Spinal cord (tissue), 3 donors: ENCODE measurements around the genes DENND11 and TMEM139.

- PRO-cap = no peak
- RAMPAGE, long total RNA = no peak
These were observed 2.7 kb upstream of the TMEM178B start for GRCh38 chr7:141071018-141071736.

GRCh38 chr7:141460703-141461381 is 90.4 kb upstream of the AGK start:
- PRO-cap = no peak
- RAMPAGE, long total RNA = no peak

DNA sequence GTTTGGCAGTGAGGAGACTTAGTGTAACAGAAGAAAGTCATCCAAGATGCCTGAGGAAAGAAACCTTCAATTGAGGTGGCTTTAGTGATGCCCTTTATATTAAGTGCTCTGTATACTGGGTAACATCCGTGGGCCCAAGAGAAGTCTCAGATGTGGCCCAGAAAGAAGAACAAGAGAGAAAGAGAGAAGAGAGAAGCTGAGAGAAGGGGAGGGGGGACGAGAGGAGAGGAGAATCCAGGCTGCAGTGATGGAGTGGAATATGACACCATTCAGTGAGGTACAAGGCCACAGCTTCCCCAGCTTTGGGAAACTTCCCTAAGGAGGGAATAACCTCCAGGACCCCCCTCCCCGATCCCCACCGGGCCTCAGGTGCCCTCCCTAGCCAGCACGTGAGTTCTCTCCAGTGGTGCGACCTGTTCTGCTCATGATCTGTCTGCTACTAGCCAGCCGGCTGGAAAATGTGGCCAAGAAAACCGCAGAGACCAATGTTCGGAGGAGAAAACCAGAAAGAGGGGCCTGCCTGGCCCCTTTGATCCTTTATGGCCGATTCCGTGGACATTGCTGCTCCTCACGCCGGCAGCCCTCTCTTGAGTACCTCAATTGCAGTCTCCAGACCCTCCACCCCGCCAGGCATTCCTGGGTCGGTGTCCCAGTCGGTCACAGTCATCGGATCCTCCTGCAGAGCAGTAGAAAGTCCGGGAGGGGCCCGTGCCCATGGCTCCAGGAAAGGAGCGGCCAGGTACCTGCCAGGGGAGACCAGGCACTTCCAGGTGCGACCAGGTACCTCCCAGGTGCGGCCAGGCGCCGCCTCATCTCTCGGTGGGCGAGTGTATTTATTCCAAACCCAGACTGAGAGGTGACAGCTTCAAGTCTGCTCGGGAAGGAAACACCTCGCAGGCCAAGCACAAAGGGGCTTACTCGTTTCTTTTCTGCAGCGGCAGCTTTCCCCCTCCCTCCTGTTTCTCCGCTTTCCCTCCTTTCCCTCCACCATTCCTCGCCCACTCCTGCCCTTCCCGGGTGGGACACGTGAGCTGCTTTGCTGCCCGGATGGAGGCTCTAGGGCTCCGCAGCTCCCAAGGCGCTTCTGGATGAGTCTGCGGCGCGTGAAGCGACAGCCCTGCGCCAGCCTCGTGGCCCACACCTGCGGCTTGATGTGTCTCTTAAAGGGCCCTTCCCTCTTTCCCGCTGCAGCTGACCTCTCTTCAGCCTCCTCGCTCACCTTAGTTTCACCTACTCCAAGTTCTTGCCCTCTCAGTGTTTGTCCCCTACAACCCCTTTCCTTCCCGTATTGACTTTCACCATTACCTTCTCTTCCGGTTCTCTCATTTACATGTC is 39.6 kb upstream of the AGK start:
- PRO-cap = no peak
- RAMPAGE, long total RNA = no peak

DNA sequence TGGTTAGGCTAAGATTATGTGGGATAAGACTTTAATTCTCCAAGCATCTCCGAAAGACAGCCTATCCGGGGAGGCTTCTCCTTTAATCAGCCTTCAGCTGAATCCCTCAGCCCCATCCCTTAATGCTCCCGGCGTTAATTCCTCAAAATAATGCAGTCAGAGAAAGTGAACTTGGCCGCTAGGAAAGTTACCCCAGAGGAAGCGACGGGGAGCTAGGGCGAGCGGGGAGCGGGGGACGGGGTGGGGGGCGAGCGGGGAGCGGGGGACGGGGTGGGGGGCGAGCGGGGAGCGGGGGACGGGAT is 871 bp downstream of the DENND11 start:
- PRO-cap = no peak
- RAMPAGE, long total RNA = no peak

GRCh38 chr7:141702015-141702769 is at the start of gene DENND11:
DENND11 (minus strand) TSS chr7:141702166.
- PRO-cap = no peak
- RAMPAGE, long total RNA = no peak

- PRO-cap = no peak
- RAMPAGE, long total RNA = no peak
These were observed 3.1 kb downstream of the TAS2R4 start for GRCh38 chr7:141779515-141779994.

- PRO-cap = no peak
- RAMPAGE, long total RNA = no peak
These were observed 2.3 kb upstream of the TAS2R38 start for GRCh38 chr7:141975669-141976550.

GRCh38 chr7:142324273-142324882 is 66.5 kb upstream of the PRSS58 start:
- PRO-cap = no peak
- RAMPAGE, long total RNA = no peak

- PRO-cap = no peak
- RAMPAGE, long total RNA = no peak
These were observed 130.6 kb upstream of the PRSS1 start for GRCh38 chr7:142618612-142619095.

GRCh38 chr7:142636476-142637143 is 112.7 kb upstream of the PRSS1 start:
- PRO-cap = no peak
- RAMPAGE, long total RNA = no peak

DNA sequence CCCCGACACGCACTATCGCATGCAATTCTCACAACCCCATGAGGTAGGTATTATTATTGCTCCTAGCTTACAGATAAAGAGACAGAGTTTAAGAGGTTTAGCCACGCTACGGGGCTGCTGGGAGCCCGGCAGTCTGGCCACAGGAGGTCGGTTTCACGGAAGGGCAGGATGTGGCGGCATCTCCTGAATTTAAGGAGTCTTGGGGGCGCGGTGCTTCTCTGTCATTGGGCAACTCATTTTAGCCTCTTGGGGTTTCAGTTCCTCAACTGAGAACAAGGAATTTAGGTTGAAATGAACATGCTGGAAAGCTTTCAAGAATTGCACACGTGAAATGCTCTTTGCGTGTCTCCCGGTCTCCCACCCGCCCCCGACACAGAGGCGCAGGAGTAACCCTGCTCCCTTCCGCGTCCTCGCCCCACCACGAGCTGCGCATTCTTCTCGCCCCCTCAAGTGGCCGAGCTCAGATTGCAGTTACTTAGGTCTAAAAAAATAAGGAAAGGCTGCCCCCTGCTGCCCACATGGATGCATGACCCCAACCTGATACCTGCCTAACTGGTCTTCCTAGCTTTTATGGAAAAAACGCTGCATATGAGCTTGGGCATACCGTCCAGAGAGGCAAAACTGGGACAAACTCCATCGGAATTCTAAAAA is 12.4 kb downstream of the PRSS2 start:
- PRO-cap = no peak
- RAMPAGE, long total RNA = no peak

DNA sequence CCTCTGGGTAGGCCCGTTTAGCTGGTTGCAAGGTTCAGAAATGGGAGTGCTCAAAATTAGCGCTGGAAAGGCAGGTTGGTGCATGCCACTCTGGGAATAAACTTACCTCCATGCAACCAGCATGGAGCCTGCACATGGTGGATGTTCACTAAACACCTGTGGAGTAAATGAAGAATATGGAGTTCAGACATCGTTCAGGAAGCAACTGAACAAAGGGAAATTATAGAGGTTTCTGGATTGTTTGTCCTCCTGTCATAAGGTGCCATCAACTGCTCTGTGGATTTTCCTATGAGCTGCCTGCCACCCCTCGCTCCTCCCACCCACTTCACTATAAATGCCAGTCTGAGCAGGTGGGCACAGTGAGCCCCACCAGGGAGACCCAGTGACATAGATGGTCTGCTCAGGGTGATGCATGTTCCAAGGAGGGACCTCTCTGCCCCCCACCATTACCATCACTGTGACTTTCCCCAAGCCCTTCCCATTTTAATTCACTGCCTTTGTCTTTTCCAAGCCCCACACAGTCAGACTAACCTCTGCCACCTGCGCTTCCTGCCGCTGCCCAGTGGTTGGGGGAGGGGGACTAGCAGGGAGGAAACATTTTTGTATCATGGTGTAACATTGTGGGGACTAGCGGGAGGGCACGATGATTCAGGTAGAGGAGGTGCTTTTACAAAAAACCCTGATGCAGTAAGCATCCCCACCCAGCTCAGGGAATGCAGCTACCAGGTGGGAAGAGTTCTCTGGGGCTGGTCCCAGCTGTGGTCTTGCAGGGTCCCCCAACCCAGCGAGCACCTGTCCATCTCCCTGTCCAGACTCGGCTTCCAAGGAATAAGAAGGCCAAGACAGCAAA is 24.5 kb downstream of the PRSS2 start:
- PRO-cap = no peak
- RAMPAGE, long total RNA = no peak

DNA sequence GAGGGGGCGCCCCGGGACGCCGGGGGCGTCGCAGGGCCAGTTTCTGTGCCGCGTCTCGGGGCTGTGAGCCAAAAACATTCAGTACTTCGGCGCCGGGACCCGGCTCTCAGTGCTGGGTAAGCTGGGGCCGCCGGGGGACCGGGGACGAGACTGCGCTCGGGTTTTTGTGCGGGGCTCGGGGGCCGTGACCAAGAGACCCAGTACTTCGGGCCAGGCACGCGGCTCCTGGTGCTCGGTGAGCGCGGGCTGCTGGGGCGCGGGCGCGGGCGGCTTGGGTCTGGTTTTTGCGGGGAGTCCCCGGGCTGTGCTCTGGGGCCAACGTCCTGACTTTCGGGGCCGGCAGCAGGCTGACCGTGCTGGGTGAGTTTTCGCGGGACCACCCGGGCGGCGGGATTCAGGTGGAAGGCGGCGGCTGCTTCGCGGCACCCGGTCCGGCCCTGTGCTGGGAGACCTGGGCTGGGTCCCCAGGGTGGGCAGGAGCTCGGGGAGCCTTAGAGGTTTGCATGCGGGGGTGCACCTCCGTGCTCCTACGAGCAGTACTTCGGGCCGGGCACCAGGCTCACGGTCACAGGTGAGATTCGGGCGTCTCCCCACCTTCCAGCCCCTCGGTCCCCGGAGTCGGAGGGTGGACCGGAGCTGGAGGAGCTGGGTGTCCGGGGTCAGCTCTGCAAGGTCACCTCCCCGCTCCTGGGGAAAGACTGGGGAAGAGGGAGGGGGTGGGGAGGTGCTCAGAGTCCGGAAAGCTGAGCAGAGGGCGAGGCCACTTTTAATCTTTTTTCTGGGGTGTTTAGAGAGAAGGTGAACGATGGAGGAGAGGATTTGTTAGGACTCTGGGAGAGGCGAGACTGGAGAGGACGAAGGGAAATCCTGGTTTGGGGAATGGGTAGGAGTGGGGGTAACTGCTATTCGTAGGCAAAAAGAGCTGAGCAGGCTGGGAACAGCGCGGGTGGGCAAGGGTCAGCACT is 26.4 kb downstream of the PRSS2 start:
- PRO-cap = no peak
- RAMPAGE, long total RNA = no peak

DNA sequence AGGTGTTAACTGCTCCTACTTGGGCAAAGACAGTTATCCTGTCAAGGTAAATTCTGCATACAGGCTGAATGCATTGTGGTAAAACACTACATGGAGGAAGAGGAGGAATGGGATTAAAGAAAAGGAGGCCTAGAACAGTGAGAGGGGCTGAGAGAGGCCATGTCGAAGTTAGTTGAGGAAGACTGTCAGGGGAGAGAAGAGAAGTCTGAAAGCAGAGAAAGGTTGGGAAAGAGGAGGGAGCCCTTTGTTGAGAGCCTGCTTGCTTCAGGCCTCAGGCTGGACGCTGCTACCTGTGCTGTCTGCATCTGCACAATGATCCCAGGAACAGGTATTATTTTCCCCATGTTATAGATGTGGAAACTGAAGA is 32.6 kb downstream of the PRSS2 start:
- PRO-cap = no peak
- RAMPAGE, long total RNA = no peak

DNA sequence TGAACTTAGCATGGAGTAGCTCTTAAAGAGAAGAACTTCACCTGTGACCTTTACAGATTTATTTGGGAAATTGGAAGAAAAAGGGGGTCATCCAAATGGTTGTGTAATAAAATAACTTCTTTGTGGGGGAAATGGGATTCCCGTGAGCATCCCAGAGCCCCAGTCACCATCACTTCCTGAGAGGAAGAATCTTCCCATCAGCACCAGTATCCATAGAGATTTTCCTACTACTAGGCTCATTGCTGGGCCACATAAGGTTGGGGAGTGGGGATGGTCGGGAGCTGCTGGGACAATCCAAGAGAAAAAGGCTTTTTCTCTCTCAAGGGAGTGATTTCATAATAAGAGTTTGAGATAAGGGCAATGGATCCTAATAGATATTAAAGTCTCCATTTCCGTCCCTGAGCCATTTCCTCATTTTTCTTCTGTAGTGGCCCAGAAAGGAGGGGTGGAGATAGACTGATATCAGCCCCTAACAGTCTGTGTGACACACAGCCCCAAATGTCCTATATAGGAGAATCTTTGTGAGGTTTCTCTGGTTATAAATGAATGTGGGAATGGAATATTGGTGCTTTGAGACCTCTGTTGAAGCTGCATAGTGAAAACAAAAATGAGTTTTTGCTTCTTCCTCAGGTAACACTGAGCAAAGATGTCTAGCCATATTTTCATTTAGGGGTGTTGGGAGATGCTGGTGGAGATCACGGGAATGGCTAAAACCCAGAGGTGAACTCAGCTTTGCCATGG is 35.2 kb downstream of the PRSS2 start:
- PRO-cap = no peak
- RAMPAGE, long total RNA = no peak

- PRO-cap = no peak
- RAMPAGE, long total RNA = no peak
These were observed 37.7 kb downstream of the PRSS2 start for GRCh38 chr7:142808235-142809203.

GRCh38 chr7:142815097-142815476 is 39.8 kb upstream of the EPHB6 start:
- PRO-cap = no peak
- RAMPAGE, long total RNA = no peak

- PRO-cap = no peak
- RAMPAGE, long total RNA = no peak
These were observed 4.4 kb upstream of the GSTK1 start for GRCh38 chr7:143258673-143259428.

- PRO-cap = no peak
- RAMPAGE, long total RNA = no peak
These were observed 3.6 kb upstream of the GSTK1 start for GRCh38 chr7:143259606-143260085.

- PRO-cap = no peak
- RAMPAGE, long total RNA = no peak
These were observed at the start of gene TMEM139 for GRCh38 chr7:143284428-143285295. TMEM139 (plus strand) TSS chr7:143284958.